Natural killer cell (primary cell): Measurements from ENCODE around the genes OST4, CAD, SLC30A3 and GTF3C2.

- PRO-cap = no peak
Observed at GRCh38 chr2:26172521-26172881, 387 bp upstream of the GAREM2 start.

- PRO-cap = no peak
Observed at GRCh38 chr2:26173929-26174773, 1.3 kb downstream of the GAREM2 start.

DNA sequence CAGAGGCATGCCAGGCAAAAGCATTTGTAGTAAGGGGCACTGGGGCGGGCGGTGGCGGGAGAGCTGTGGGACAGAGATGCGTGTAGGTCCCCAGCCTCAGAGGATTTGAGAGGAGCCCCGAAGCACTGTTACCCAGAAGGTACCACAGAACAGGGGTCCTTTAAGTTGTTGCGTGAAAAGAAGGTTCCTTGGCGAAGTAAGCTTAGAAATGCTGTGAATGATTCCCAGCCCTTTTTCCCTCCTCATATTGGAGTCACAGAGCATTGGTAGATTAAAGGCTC is 12.5 kb downstream of the GAREM2 start:
- PRO-cap = no peak

- PRO-cap = no peak
Observed at GRCh38 chr2:26191686-26192256, 18.9 kb downstream of the GAREM2 start.

- PRO-cap = no peak
Observed at GRCh38 chr2:26314468-26314887, 31.5 kb upstream of the SELENOI start.

GRCh38 chr2:26381690-26382484 is 19.8 kb upstream of the DRC1 start:
- PRO-cap = no peak

DNA sequence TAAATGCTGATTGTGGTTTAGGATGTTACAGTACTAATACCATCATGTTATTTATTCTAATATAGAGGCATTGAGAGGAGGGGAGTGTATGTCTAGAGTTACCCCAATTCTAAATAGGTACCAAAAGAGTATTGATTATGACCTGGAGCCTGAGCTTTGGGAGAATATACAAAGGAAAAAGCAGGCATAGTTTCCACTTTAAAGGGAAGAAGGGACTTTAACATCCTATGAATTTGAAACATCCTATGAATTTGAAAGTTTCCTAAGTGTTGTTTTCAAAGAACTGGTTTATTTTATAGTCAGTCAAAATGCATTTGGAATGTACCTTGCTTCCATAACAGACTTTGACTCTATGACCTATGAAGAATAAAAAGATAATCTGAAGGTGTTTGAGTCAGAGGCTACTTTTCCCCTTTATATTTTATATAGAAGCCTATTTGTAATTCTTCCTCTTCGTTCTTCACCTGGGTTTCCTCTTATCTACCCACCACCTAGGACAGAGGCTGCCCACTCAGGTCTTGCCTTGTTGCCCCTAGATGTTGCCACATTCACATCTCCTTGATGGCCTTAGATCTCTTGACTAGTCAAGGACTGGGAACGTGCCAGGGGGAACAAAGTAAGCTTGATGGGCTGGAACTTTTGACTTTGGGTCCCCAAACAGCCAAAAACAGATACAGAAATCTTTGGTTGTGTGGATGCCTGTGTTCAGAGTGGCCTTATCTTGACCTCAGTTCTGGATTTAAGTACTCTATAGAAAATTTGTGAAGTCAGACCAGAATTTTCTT is 9.5 kb upstream of the DRC1 start:
- PRO-cap = no peak

- PRO-cap = no peak
Observed at GRCh38 chr2:26411313-26412027, 9.8 kb downstream of the DRC1 start.

- PRO-cap = no peak
Observed at GRCh38 chr2:26606739-26607269, 34.4 kb downstream of the CIB4 start.

- PRO-cap = no peak
Observed at GRCh38 chr2:26725091-26726046, 32.8 kb downstream of the KCNK3 start.

DNA sequence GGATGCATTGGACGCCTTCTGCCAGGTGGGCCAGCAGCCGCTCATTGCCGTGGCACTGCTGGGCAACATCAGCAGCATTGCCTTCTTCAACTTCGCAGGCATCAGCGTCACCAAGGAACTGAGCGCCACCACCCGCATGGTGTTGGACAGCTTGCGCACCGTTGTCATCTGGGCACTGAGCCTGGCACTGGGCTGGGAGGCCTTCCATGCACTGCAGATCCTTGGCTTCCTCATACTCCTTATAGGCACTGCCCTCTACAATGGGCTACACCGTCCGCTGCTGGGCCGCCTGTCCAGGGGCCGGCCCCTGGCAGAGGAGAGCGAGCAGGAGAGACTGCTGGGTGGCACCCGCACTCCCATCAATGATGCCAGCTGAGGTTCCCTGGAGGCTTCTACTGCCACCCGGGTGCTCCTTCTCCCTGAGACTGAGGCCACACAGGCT is 7.7 kb upstream of the CENPA start:
- PRO-cap = no peak

- PRO-cap = no peak
Observed at GRCh38 chr2:26968307-26968664, 2.2 kb upstream of the MAPRE3 start.

DNA sequence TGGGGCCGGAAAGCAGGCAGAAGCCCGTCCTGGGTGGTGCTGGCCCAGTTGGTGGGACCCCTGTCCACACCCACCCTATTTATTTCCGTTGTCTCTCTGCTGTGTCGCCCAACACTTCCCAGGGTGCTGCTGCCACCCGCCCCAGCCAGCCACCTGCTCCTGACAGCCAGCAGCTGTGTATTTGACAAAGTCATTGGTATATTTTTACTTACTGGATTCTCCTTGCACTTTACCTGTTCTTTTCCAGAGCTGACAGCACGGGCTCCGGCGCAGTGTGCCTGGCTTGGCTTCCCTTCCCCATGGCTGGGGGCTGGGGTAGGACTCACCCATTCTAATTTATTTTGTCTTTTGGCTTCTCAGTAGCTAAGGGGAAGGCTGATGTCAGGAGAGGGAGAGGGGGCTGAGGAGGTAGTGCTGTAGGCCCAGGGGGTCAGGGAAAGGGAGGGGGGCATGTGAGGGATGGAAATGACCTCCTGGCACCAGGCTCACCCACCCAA is 6.2 kb upstream of the TMEM214 start:
- PRO-cap = no peak

DNA sequence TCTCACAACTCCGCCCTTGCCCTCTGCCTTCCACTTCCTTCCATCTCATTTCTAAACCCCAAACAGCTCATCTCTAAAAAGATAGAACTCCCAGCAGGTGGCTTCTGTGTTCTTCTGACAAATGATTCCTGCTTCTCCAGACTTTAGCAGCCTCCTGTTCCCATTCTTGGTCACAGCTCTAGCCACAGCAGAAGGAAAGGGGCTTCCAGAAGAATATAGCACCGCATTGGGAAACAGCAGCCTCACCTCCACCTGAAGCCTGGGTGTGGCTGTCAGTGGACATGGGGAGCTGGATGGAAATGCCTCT is 8.3 kb downstream of the TMEM214 start:
- PRO-cap = no peak

- PRO-cap = bidirectional peak, plus-strand start at chr2:27071872, minus-strand start at chr2:27071650
Observed at GRCh38 chr2:27071547-27071968, at the start of gene OST4. Gene OST4, minus strand, starts transcription at chr2:27071654.

- PRO-cap = no peak
Observed at GRCh38 chr2:27216975-27217925, at the start of gene CAD. Gene CAD, plus strand, starts transcription at chr2:27217369.

DNA sequence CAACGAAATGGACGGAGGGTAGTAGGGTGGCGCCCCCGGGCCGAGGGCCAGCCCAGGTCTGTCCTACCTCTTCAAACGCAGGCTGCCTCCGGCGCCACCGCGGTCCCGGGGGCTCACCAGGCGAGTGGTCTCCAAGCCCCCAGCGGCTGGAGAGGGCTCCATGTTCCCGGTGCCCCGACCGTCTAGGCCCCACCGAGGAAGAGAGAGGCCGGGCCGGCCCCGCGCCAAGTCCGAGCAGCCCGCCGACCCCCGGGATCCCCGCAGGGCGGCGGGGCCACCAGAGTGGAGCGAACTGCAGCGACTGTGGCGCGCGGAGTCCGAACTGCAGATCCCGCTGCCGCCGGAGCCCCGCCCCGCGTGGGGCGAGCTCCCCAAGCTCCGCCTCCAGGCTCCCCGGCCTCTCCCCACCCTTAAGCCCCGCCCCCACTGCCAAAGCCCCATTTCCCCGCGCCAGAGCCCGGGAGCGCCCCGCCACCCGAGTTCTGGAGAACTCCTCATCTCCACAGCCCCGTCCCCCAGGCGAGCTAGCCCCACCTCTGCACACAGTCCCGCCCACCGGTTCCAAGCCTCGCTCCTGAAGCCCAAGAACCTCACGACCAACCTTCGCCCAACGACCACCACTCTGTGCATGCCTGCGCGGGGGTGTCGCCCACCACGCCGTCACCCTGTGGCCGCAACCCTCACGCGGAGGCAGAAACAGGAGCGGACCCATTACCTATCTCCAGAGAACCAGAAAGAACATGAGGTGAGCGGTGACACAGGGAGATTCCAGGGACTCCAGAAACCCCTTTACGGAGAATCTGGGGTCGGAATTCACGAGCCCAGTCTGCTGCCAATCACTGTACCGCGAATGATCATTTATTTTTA is at the start of gene SLC30A3:
Gene SLC30A3 (minus strand): TSS at position 303 of the 867 bp plus-strand sequence.
- PRO-cap = no peak

DNA sequence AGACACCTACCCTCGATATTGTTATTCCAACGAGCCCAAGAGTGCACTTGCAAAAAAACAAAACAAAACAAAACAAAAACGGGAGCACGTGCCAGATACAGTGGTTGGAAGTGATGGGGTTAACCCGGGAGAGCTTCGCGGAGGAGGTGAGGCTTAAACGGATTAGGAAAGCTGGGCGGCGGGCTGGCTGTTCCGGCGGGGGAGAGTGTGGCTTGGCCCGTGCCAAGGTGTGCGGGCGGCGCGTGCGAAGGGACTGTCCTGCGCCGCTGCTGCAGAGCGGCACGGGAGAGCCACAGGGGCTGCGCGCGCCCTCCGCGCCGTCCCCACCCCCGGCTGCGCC is 1.4 kb upstream of the SLC30A3 start:
- PRO-cap = no peak

DNA sequence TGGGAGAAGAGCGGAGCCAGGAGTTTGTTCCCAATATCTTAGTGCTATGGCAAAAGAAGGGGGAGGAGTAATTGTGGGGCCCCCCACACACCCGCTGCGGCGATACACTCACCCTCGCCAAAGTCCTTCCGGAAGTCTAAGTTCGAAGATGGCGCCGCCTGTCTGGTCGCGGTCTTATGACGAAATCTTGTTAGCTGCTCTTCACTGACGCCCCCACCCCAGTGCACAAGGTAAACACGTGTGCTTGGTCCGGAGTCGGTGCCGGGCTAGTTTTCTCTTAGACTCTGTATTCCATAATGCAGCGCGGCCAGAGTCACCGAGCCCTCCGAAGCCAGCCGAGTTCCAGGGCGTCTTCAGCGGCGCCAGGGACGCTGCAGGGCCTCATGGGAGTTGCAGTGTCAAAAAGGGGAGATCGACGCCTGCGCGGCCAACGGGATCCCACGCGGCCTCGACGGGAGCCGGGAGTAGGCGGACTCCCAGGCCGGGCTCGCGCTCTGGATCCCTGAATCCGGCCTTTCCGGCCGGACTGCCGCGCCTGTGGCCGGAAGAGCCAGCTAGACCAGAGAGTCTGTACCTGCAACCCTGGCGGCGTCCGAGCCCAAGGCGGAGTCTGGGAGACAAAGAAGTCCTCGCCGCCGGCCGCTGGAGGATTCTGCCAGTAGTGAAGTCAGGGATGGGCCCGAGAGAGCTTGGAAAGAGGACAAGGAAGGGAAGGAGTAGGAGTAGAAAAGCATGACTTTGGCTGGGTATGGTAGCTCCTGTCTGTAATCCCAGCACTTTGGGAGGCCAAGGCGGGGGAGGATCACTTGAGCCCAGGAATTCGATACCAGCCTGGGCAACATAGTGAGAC is at the start of gene GTF3C2:
Gene GTF3C2 (minus strand): TSS at position 138 of the 850 bp plus-strand sequence.
- PRO-cap = bidirectional peak, plus-strand start at position 139 of the sequence, minus-strand start at position 110 of the sequence; bidirectional peak, plus-strand start at position 647 of the sequence, minus-strand start at position 598 of the sequence

- PRO-cap = no peak
Observed at GRCh38 chr2:27377428-27378571, 2.7 kb downstream of the ZNF513 start.